Ascending aorta (tissue), 1 donor: ENCODE results near the genes RXFP1, RAPGEF2 and NPY5R.

DNA sequence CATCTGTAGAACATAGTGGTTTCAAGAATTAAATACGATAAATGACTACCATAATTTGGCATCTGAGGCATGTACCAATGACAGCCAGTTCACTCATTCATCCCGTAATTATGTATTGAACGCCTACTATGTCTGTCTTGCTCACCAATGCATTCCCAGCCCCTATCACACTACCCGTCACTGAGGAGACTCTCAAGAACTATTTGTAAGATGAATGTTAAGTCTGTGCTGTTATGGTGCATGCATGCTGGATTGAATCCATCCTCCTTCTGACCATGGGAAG is 1.9 kb upstream of the FGB start:
- PRO-cap, result no peak

GRCh38 chr4:154604639-154605485 is 7.6 kb downstream of the FGG start:
- PRO-cap, result no peak

GRCh38 chr4:154615508-154615870 is 3.0 kb upstream of the FGG start:
- PRO-cap, result no peak

- PRO-cap, result no peak
Measured at GRCh38 chr4:155026749-155027105, 181.7 kb upstream of the NPY2R start.

GRCh38 chr4:155789437-155789856 is 30.6 kb downstream of the GUCY1B1 start:
- PRO-cap, result no peak

- PRO-cap, result no peak
Measured at GRCh38 chr4:158168449-158169055, 4.3 kb downstream of the GASK1B start.

DNA sequence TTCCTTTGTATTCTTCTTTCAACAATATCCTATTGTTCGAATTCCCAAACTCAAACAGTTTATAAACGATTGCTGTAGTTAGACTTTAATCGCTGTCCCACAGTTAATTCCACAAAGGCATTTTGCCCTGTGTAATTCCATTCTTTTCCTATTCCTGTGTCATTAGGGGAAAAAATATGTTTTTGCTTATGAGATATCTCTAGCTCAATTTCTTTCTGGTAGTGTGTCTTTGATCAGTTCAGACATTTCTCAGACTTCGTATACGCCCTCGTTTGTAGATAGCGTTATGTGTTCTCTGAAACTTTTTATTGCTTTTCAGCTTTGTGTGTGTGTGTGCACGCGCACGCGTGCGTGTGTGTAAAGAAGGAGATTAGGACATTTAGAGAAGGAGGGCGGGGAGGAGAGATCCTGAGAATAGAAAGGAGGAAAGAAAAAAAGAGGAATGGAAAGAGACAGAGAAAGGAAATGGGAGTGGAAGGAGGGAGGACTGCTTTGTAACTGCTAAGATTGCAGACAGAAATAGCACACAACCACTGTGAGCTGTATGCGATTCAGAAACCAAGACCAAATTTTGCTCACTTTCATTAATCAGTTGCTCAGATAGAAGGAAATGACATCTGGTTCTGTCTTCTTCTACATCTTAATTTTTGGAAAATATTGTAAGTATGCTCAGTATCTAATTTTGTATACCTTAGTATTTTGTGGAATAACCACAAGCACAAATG is at the start of gene RXFP1:
RXFP1 (plus strand) TSS at position 516 of the 725 bp plus-strand sequence.
- PRO-cap, result unidirectional peak, plus-strand start at position 459 of the sequence

DNA sequence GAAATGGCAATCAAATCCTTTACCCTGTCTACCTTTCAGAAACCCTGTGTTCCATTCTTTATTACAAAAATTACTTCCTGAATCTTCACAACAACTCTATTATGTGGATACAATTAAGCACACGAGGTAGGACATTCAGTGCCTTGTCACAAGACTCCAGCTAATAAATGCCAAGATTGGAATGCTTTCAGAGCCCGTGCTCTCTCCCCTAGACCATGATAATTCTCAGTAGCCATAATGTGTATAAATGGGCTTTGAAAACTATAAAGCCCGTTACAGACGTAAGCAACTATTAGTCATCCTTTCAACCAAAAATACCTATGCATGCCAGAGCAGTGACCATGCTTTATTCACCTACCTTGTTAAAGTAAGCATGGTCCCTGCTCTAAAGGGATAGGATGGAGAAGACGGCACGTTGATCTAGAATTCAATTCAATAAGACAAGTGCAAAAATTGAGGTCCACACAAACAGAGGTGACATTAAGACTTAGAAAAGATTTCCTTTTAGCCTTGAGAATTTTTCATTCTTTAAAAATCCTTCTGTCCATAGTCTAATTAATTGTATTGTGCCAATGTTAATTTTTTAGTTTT is 2.5 kb downstream of the RXFP1 start:
- PRO-cap, result no peak

DNA sequence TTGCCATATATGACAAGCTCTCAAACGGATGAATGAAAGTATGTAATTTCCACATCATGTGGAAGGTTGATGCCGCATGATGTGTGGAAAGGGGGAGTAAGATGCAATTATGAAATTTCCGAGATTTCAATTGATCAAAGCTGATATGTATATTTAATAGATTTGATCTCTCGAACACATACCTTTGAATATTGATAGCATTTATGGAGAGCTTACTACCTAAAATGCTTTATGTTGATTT is 882 bp downstream of the FNIP2 start:
- PRO-cap, result no peak

GRCh38 chr4:158808425-158808988 is 39.7 kb downstream of the FNIP2 start:
- PRO-cap, result no peak

DNA sequence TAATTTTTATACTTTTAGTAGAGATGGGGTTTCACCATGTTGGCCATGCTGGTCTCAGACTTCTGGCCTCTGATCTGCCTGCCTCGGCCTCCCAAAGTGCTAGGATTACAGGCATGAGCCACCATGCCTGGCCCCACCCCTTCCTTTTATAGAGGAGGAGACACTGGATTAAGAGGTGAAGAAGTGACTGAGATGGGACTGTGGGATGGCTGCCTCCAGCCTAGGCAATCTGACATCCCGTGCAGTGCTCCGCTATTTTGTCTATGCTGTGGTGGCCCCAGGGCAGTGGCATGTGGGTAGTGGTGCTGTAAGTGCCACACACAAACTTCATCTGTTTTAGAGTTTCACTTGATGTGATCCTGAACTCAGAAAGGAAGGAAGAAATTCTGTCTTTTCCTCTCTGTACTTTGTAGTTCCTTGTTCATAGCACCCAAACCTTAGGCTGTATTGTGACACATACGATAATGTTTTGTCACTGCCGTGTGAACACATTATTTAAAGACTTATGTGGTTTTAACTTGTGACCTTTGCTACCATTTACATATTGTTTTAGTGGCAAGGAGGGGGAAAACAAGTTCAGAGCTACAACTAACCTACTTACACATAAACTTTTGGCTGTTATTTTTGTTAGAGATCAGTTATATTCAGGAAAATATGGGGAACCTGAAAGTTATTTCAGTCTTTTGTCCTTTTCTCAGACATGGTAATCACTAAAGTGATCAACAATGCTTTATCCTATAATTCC is 49.1 kb downstream of the FNIP2 start:
- PRO-cap, result no peak

DNA sequence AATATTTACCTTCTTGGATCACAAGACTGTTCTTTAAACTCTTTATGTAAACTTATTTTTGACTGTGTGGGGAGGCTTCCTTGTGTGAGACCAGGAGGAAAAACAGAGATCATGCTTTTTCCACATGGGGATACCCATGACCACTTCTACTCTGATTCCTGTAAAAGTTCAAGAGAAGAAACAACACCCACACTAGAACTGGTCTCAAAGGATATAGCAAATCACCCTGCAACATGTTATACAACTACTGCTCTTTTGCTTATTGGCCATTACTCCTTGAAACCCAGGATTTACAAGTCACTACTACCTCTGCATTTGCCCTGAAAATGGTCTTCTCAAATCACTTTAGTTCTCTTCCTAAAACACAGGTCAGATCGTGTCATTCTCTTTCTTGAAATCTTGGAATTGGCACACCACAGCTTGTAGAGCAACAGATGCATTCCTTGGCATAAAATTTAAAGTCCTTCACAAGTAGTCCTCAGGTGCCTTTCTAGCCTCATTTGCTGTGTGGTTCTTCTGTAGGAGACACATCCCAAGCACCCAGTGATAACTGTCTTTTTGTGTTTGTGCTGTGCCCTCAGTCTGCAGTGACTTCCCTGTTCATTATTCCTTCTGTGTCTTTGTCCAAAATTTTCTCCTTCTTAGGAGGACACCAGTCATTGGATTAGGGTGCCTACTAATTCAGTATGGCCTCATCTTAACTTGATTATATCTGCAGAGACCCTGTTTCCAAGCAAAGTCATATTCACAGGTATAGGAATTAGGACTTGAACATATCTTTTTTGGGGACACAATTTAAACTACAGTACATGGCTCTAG is 51.5 kb downstream of the FNIP2 start:
- PRO-cap, result no peak

- PRO-cap, result no peak
Measured at GRCh38 chr4:158821684-158821962, 52.8 kb downstream of the FNIP2 start.

DNA sequence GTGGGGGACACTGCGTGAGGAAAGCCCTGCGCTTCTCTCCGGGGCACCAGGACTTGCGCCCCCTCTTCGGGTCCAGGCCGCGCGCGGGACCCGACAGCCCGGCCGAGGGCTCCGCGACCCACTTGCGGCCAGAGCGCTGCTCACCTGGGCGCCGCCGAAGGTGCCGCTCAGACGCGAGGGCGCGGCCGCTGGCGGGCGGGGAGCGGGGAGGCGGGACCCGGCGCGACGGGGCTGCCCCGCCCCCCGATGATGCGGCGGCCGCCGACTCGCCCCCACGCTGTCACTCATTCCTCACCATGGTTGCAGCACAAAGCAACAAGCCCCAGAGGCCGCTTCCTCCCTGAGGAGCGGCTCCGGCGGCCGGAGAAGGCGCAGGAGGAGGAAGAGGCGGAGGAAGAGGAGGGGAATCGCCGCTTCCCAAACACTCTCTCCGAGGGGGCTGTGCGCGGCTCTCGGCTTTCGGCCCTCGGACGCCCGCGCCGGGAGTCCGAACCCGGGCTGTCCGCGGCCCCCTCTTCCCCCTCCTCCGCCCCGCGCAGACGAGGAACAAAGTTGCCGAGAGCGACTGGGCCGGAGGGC is at the start of gene RAPGEF2:
RAPGEF2 (plus strand) TSS at position 343 of the 579 bp plus-strand sequence.
- PRO-cap, result bidirectional peak, plus-strand start at position 343 of the sequence, minus-strand start at position 162 of the sequence

DNA sequence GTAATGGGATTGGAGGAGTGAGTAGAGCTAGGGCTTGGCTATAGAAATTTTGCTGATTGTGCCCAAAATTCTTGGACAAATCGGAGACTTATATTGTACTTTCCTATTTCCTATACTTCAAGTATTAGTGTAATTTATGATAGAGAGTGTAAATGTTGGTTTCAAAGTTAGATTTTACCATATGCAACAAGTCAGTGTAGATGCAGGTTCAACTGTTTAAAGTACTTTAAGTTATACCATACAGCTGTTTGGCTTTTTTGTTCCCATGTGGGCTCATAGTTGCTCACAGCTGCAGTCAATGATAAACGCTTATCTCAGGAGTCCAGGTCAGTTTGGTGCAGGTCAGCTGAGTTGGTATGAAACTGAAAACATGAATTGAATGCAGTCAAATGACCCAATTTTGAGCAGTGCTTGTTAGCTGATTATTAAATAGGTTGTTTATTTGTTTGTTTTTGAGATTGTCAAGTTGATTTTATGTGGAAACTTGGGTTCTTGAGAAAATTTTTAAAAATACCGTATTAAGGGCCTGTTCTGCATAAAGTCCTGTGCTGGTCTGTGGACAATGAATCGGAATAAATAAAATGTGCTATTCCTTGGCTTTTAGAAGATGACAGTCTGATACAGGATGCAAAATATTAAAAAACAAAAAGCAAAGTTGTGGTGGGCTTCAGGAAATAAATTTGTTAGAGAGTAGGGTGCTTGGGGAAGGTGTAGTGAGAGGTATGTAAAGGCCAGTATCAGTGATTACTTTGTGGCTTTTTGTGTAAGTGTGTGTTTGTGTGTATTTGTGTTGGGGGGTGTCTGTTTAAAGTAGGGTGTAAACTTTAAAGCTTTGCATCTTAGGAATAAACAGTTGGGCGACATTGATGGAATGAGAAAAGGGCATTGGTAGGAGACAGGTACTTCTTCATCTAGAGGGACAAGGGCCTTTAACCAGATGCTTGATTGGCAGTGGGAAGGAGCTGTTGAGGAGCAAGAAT is 48.4 kb downstream of the RAPGEF2 start:
- PRO-cap, result no peak

- PRO-cap, result no peak
Measured at GRCh38 chr4:162705026-162705514, 461.6 kb downstream of the NAF1 start.

GRCh38 chr4:163343815-163344823 is at the start of gene NPY5R:
NPY5R (plus strand) TSS chr4:163343892.
- PRO-cap, result no peak

DNA sequence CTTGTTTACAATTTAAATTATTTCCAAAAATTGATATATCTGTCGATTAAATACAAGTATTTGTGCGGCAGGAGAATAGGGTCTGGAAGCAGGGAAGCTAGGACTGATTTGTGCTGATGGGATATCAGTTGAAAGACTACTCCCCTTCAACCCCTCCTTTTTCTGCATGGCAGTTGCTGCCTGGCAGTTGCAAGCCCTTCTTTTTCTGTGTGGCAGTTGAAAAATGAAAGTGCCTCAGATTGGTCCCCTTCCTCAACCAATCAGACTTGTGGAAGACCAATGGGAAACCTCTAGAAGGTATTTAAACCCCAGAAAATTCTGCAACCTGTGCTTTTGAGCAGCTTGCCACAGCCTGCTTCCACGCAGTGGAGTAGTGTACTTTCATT is 1.6 kb upstream of the TMA16 start:
- PRO-cap, result no peak

- PRO-cap, result no peak
Measured at GRCh38 chr4:163493594-163493965, 910 bp upstream of the TMA16 start.

GRCh38 chr4:163558259-163559181 is 64.0 kb downstream of the TMA16 start:
- PRO-cap, result no peak